Right atrium auricular region (tissue), 2 donors: ENCODE results near the genes YIF1A, BRMS1 and PELI3.

- PRO-cap: no peak
- RAMPAGE, long total RNA, 2 experiments: no peak in any of the 2 experiments
These were observed 2.8 kb downstream of the KCNK7 start for GRCh38 chr11:65592769-65593242.

DNA sequence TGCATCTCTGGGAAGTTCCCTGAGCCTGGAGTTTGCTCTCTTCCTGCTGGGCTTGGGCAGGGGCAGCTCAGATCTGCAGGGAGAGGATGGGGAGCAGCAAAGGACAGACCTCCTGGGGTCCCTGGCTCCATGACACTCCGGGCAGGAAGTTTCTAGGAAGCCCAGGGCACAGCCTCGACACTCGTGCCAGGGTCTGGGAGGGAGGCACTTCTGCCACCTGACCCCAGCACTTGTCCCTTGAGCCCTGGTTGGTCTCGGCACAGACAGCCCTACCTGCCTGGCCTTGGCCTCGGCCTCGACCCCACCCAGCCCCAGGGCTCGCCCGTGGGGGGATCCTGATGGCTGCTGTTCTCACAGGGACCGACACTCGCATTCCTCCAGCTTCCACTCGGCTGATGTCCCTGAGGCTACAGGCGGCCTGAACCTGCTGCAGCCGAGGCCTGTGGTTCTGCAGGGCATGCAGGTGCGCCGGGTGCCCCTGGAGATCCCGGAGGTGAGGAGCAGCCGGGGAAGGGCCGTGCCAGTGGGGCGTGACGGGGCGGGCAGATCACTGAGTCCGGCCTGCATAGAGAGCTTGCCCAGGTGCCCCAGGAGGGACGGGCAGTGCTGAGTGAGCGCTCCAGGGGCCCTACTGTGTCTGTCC, 5.0 kb downstream of the PCNX3 start:
- PRO-cap: no peak
- RAMPAGE, long total RNA, 2 experiments: no peak in any of the 2 experiments

- PRO-cap: no peak
- RAMPAGE, long total RNA, 2 experiments: no peak in any of the 2 experiments
These were observed 8.8 kb downstream of the RELA start for GRCh38 chr11:65653863-65654340.

DNA sequence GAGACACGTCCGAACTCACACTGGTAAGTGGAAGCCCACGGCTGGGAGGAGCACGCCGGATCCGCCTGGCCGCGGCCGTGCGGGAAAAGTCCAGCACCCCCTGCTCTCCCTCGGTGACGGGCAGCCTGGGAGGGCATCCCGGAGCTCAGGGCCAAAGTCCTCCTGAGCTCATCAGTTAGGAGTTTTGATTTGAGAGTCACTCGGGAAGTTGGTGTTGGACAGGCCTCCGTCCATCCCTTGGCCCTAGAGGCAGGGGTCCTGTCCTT, 7.8 kb downstream of the OVOL1 start:
- PRO-cap: no peak
- RAMPAGE, long total RNA, 2 experiments: no peak in any of the 2 experiments

GRCh38 chr11:65890769-65891614, 519 bp downstream of the CCDC85B start:
- PRO-cap: bidirectional peak, plus-strand start at chr11:65891512, minus-strand start at chr11:65891429
- RAMPAGE, long total RNA, 2 experiments: no peak in any of the 2 experiments

DNA sequence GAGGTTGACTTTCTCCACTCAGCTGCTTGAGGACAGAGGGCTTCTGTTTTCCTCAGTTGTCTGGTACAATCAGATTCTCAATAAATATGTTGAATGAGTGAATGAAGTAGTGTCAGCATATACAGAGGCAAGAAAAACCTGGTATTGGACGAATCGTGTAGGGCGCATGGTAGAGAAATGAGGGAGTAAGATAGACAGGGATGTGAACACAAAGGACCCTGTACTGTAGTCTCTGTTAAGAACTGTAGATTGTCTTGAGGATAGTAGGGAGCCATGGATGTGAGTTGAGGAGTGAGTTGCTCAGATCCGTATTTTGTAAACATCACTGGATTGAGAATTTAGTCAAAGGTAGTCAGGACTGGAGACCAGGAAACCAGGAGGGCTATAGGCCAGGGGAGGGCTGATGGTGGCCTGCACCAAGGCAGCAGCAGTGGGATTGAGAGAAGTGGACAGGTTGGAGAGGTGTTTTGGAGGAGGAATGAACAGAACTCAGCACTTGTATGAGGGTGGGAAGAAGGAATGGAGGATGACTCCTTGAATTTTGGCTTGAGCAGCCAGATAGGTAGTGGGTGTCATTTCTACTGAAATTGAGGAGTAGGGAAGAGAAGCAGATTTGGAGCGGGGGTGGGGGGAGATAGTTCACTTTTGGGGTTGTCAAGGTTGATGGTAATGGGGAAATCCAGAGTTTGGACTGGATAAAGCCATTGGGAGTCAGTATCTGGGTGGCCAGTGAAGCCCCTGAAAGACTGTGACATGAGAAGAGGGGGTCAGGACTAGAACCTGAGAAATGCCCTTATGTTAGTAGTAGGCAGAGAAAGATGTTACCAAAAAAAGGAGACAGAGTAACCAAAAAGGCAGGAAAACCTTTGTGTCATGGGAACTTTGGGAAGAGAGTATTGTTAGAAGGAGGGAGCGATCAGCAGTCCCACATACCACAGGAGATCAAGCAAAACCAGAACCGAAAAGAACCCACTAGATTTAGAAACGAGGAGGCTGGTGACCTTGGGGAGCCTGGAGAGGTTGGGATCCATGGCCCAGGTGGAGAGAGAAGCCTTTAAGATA, 1.2 kb downstream of the SART1 start:
- PRO-cap: no peak
- RAMPAGE, long total RNA, 2 experiments: no peak in any of the 2 experiments

DNA sequence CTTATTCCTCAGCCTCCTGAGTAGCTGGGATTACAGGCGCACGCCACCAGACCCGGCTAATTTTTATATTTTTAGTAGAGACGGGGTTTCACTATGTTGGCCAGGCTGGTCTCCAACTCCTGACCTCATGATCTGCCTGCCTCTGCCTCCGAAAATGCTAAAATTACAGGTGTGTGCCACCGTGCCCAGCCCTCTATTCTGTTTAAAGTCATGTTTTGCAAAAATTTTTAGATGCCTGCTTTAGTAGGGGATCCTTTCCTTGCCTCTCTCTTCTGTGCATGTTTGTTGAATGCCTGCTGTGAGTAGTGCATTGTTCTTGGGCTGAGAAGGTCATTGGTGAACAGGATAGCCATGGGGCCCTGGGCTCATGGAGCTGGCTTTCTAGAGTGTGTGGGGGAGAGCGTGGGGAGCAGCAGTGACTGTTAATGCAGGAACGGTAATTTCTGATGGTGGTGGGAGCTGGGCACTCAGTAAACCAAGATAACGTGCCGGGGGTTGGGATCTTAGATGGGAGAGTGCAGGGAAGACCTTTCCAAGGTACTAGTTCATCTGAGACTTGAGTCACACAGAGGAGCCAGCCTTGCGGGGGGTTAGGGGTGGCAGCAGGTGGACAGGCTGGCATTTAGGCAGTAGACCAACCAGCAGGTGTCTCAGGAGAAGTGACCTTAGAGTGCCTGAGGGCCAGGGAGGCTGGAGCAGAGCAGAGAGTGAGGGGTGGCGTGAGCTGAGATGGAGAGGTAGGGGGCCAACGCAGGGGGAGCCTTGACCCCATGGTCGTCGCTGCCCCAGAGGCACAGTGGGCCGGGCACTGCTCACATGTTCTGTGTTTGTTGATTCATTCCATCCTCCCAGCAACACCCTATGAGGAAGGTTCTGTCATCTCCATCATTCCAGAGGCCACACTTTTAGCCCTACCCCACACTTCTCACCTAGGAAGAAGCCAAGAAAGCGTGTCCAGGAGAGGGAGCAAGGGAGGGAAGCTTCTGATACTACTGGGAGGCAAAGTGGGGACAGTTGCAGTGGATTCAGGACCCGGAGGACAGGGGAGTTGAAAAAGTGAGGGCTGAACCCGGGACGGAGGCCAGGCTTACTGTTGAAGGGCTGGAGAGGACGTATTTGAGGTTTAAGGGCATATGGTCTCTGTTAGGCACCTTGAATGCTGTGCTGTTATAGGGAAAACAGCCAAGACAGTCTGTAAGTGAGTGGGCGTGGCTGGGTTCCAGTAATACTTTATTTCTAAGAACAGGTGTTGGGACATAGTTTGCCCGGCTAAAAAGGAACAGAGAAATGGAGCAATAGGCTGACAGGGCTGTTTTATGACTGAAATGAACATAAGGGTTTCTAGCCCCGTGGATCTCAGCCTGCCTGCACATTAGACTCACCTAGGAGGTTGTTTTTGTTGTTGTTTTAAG, 7.0 kb downstream of the SART1 start:
- PRO-cap: no peak
- RAMPAGE, long total RNA, 2 experiments: no peak in any of the 2 experiments

- PRO-cap: no peak
- RAMPAGE, long total RNA, 2 experiments: no peak in any of the 2 experiments
These were observed 13.8 kb downstream of the EIF1AD start for GRCh38 chr11:65988095-65988611.

GRCh38 chr11:66044728-66045598, 4.0 kb downstream of the GAL3ST3 start:
- PRO-cap: no peak
- RAMPAGE, long total RNA, 2 experiments: no peak in any of the 2 experiments

DNA sequence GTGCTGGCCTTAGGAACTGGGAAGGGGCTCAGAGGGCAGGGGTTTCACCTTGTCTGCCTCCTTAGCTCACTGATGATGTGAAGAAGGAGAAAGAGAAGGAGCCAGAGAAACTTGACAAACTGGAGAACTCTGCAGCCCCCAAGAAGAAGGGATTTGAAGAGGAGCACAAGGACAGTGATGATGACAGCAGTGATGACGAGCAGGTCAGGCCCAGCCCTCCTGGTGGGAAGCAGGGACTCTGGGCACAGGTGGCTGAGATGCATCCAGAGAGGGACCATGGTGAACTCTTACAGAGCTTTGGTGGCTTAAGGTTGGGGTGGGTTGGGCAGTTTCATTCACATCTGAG, 6.9 kb downstream of the SF3B2 start:
- PRO-cap: no peak
- RAMPAGE, long total RNA, 2 experiments: no peak in any of the 2 experiments

DNA sequence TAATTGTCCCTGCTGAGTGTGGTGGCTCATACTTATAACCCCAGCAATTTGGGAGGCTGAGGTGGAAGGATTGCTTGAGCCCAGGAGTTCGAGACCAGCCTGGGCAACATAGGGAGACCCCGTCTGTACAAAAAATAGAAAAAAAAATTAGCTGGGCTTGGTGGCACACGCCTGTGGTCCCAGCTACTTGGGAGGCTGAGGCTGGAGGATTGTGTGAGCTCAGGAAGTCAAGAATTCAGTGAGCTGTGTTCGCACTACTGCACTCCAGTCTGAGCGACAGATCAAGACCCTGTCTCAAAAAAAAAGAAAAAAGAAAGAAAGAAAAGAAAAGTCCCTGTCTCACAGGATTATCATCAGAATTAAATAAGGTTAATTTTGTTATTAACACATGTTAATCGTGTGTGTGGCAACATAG, 10.9 kb downstream of the PACS1 start:
- PRO-cap: no peak
- RAMPAGE, long total RNA, 2 experiments: no peak in any of the 2 experiments

GRCh38 chr11:66111978-66112318, 41.9 kb downstream of the PACS1 start:
- PRO-cap: no peak
- RAMPAGE, long total RNA, 2 experiments: no peak in any of the 2 experiments

- PRO-cap: no peak
- RAMPAGE, long total RNA, 2 experiments: no peak in any of the 2 experiments
These were observed 45.4 kb downstream of the PACS1 start for GRCh38 chr11:66115438-66116004.

GRCh38 chr11:66288513-66289519, at the start of gene YIF1A:
YIF1A (minus strand) TSS chr11:66289143.
- PRO-cap: bidirectional peak, plus-strand start at chr11:66289417, minus-strand start at chr11:66289143
- RAMPAGE, long total RNA, 2 experiments: start-site peak on the minus strand in 2 of 2 experiments, at chr11:66289018-66289143 at its widest, 709 to 1,059 reads per replicate

DNA sequence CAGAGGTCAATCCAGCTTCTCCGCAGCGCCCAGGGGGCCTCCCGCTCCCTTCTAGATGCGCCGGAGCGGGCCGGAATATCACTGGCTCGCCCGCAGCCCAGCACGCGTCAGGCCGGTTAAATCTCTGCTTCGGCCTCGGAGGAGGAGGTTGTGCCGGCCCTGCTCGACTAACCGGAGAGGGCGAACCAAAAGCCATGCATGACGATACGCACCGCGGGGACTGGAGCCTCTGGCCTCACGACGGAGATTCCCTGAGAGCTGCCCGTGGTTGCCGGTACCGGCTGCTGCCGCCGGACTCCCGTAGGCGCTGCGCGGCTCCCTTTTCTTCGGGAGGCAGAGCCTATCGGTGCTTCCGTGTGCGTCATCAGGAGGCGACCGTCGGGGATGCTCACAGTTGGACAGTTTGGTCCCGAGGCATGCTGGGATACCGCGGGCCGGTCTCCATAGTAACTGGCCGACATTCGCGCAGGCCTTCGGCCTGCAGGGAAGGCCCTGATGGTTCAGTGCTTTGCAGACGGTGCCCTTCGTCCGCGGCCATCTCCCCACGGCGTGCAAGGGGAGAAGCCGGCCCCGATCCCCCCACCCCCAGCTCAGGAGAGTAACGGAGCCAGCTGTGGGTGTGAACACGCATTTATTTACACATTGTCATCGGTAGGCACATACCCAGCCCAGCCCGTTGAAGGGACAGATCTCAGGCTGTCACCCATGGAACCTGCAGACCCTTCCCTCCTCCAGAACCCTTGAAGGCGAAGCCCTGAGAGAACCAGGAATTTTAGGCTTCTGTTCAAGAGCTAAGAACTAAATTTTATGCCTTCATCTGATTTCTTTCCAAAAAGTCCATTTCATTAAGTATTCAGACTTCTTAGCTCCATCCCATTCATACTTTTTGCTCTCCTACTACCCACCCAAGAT, at the start of gene BRMS1:
BRMS1 (minus strand) TSS at position 345 of the 912 bp plus-strand sequence.
- PRO-cap: bidirectional peak, plus-strand start at position 457 of the sequence, minus-strand start at position 297 of the sequence
- RAMPAGE, long total RNA, 2 experiments: start-site peak on the minus strand in 2 of 2 experiments, centred at position 321 of the sequence, 490 to 1,140 reads per replicate

DNA sequence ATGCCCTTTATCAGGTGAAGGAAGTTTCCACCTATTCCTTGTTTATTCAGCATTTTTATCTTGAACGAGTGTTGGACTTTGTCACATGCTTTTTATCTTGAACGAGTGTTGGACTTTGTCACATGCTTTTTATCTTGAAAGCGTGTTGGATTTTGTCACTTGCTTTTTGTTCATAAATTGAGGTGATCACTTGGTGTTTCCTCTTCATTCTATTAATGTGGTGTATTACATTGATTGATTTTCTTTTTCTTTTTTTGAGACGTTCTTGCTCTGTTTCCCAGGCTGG, 3.9 kb upstream of the B4GAT1 start:
- PRO-cap: no peak
- RAMPAGE, long total RNA, 2 experiments: no peak in any of the 2 experiments

GRCh38 chr11:66465378-66465903, 1.3 kb upstream of the PELI3 start:
- PRO-cap: no peak
- RAMPAGE, long total RNA, 2 experiments: no peak in any of the 2 experiments

- PRO-cap: bidirectional peak, plus-strand start at chr11:66466911, minus-strand start at chr11:66466704; unidirectional peak, plus-strand start at chr11:66467120
- RAMPAGE, long total RNA, 2 experiments: no peak in any of the 2 experiments
These were observed at the start of gene PELI3 for GRCh38 chr11:66466833-66467638. PELI3 (plus strand) TSS chr11:66466905.

- PRO-cap: no peak
- RAMPAGE, long total RNA, 2 experiments: no peak in any of the 2 experiments
These were observed 11.1 kb downstream of the DPP3 start for GRCh38 chr11:66491220-66491863.

- PRO-cap: unidirectional peak, minus-strand start at chr11:66595336
- RAMPAGE, long total RNA, 2 experiments: no peak in any of the 2 experiments
These were observed 2.3 kb downstream of the CCS start for GRCh38 chr11:66595195-66595795.